Mammary microvascular endothelial cell (primary cell): Measurements from ENCODE around the gene AGT.

DNA sequence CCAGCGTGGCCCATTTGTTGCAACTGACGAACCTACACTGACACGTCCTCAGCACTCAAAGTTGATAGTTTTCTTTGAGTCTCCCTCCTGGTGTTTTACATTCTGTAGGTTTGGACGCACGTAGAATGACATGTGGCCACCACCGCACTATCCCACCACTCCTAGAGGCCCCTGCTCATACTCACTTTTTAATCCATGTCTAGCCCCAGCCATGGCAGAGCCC lies 7.3 kb downstream of the AGT start:
- RAMPAGE, long total RNA = no peak

- RAMPAGE, long total RNA = no peak
Measured at GRCh38 chr1:230708374-230709543, 5.2 kb downstream of the AGT start.

GRCh38 chr1:230713806-230714742 lies at the start of gene AGT:
Gene AGT, minus strand, starts transcription at chr1:230714122.
- RAMPAGE, long total RNA = no peak

DNA sequence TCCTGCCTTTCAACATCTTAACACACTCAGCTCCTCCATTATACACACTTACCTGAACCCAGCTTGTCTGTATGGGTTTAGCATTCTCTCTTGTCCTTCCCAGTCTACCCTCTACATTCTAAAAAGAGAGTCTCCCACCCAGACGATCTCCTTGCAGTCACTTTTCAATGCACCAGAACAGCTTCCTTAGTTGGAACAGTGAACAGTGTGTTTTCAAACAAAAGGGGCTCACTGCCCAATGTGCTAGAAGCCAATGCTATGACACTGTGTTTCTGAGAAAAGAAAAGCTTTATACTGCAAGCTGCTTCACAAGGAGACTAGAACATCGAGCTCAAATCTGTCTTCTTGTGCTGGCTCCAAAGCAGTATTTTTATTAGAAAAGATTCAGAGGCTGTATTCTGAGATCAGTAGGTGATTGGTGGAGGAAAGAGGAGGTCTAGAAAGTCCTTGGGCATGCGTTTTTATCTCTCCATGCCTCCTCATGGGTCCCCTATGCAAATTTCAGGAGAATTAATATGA lies 60.4 kb downstream of the C1orf198 start:
- RAMPAGE, long total RNA = no peak

GRCh38 chr1:230822056-230822443 lies 46.3 kb downstream of the C1orf198 start:
- RAMPAGE, long total RNA = no peak

DNA sequence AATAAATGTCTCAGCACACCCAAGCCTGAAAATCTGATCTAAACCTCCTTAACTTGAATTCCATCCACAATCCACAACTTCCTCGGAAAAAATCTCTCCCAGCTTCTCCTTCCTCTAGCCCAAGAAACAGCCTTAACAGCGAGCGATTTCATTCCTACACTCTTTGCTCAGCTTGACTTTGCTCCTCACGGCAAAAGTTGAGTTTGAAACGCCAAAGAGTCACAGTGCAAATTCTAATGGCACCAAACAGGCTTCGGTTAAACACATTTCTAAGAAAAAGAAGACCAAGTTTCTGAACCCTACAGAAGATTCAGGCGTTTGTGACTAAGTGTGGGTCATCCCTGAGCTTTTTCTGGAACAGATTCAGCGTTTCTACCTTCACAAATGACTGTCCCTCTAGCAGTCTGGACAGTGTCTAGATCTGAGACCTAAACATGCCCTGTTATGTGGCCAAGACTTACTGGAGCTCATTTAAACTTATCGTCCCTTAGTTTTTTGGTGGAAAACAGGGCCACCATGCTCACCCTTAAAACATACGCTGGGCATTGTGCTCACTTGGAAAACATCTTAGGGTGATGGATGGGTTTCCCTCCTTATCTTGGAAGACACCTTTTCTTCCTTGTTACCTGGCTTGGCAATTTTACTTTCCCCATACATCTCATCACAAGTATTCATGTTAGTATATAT lies 1.2 kb downstream of the C1orf198 start:
- RAMPAGE, long total RNA = no peak

GRCh38 chr1:231016533-231017552 lies 23.2 kb downstream of the FAM89A start:
- RAMPAGE, long total RNA = no peak

DNA sequence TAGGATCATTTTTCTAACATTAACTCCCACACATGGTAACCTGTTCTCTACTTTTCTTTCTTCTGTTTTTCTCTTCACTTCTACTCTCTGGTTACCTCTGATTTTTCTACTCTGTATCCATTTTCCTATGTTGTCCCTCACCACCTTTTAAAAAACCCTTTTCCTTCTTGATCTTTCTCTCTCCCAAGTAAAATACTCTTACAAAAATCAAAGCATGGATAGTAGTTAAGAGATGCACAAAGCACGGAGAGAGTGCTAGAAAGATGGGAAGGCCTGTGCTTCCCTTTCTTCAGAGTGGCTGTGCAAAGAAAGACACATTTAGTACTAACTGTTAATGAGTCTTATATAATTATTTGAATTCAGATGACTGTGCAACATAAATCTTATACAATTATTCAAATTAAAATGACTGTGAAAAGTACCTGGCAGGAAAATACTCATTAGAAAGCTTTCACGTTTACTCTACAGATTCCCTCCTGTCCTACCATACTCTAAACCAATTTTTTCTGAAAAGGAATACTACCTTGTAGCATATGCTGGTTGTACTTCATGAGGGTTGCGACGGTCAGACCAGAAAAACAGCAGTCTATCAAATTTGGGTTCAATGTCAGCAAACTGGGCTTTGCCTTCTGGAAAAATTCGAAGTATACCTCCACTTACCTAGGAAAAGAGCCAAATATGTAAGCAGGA lies 32.1 kb downstream of the SPRTN start:
- RAMPAGE, long total RNA = no peak

- RAMPAGE, long total RNA = no peak
Measured at GRCh38 chr1:231396838-231397358, 25.2 kb downstream of the EGLN1 start.

DNA sequence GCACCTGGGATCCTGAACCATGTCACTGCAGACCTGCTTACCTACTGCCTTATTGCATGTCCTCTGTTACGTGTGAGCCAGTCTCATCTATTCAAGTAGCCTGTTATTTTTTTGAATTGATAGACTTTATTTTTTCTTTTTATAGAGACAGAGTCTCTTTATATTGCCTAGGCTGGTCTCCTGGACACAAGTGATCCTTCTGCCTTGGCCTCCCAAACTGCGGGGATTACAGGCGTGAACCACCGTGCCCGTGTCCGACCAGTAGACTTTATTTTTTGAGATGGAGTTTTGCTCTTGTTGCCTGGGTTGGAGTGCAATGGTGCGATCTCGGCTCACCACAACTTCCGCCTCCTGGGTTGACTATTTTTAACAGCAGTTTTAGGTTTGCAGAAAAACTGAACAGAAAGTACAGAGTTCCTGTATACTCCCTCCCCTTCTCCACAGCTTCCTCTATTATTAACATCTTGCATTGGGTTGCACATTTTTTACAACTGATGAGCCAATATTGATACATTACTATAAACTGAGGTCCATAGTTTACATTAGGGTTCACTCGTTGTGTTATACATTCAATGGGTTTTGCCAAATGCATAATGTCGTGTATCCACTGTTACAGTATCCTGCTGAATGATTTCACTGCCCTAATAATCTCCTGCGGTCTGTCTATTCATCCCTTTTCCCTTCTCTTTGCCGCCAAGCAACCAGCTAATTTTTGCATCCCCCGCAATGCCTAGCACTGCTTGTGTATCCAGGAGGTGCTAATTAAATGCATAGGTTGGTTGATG lies 13.9 kb upstream of the DISC1 start:
- RAMPAGE, long total RNA = no peak

GRCh38 chr1:231683841-231684190 lies 57.2 kb downstream of the DISC1 start:
- RAMPAGE, long total RNA = no peak

GRCh38 chr1:231818183-231818631 lies 191.6 kb downstream of the DISC1 start:
- RAMPAGE, long total RNA = no peak

DNA sequence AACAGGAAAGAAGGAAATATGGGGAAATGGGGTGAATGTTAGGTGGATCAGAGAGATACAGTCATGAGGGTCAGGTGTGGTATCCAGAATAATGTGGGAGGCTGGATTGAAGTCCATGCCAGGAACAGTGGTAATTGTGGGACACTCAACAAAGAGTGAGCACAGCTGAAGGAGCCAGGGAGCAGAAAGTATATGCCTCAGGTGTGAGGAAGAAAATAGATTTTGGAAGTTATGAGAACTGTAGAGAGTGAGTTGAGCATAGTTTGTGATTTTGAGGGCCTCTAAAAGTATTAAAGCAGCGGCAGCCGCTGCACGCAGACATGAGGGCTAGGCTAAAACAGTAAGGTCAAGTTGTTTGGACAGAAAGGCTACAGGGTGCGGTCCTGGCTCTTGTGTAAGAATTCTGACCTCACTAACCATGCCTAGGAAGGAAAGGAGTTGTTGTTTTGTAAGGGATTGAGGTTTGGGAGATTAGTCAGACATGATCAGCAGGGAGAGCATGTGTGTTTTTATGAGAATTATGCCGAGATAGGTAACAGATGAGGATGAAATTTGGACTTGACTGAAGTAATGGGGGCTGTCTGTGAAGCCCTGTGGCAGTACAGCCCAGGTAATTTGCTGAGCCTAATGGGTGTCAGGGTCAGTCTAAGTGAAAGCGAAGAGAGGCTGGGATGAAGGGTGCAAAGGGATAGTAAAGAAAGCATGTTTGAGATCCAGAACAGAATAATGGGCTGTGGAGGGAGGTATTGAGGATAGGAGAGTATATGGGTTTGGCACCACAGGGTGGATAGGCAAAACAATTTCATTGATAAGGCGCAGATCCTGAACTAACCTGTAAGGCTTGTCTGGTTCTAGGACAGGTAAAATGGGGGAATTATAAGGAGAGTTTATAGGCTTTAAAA lies 205.6 kb downstream of the DISC1 start:
- RAMPAGE, long total RNA = no peak

DNA sequence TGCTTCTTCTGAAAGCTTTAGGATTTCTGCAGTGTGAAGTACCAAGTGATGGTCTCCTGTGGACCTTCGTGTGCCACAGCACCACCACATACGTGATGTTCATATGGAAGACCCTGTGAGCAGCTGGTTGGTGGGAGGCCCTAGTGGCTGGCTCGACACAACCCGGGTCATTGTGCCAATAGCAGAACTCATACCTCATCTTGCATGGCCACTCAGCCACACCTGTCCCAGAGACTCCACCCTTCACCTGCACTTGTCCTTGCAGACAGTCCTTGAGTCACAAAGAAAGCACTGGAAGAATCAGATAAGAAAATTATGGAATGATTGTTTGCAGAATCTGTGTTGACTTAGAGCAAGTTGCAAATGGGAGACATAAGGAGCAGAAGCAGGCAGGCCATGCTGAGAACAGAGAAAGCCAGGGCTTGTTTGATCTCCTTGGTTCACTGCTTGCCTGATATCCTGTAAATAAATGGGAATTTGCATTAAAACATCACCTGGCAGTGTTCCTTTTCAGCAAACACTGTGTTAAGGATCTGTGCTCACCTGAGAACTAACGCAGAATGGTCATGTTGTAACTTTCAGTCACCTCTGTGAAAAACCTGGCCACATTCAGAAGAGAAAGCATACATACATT lies 307.7 kb downstream of the SIPA1L2 start:
- RAMPAGE, long total RNA = no peak

DNA sequence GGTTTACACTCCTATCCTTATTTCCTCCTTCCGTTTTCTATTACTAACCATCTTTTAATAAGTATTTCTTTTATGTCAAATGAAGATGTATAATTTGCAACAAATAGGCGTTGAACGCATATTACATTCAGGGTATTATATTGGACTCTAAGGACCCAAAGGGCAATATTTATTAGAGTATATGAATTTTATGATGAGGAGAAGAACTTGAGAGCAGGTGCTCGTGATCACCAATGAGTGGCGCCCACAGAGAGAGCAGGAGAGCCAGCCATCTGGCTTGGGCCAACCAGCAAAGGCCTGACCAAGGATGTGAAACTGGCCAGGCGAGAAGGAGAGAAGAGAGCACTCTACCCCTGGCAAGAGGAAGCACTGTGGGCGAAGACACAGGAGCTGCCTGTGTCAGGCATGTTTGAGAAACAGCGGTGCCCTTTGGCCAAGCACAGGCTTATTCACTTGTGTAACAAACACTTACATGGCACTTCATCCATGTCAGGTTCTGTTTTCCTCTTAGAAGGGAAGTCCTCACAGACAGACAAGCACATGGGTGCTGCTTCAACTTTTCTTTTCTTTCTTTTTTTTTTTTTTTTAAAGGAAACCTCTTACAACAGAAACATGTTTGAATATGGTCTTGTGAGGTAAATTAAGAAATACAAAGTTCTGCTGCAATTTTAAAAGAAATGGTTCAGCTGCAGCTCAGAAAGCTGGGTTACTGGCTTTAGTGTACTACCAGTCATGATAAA lies 4.2 kb upstream of the SIPA1L2 start:
- RAMPAGE, long total RNA = no peak

- RAMPAGE, long total RNA = no peak
Measured at GRCh38 chr1:232690645-232690988, 60.7 kb upstream of the SIPA1L2 start.

DNA sequence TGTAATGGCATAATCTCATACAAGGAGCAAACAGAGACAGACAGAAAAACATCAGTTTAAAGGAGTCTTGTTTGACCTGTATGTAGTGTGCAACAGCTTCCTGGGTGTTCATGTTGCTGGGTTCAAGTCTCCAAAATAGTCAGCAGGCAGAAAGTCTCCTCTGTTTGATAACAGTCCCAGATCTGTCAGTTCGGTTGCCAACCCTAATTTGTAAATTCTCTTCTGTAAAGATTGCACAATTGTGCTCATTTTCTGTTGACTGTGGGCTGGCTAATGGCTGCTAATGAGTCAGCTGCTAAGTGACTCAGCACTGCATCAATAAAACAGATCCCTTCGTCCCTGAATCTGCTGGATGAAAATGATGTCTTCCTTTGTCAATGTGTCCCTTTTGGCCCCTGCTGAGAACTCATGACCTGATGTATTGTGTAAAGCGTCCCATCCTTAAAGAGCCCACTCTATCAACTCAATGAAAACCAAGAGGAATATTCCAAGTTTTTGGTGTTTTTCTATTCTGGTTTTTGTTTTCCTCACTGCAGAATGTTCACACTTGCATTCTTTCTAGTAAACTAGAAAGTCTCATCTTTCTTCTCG lies 74.8 kb upstream of the SIPA1L2 start:
- RAMPAGE, long total RNA = no peak

DNA sequence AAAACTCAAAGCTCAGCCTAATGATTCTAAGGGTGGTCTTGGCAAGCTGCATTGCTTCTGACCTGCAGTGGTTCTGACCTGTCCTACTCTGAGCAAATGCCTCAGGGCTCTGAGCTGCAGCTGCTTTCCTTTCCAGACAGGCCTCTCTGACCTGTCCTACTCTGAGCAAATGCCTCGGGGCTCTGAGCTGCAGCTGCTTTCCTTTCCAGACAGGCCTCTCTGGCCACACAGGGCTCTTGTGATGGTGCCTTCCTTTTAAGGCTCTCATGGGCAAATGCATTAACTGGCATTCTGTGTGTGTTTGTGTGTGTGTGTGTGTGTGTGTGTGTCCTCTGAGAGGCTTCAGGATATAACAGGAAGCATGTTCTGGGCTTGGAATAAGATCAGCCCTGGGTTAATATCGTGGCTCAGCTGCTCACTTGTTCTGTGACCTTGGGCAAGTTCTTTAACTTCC lies 131.3 kb downstream of the NTPCR start:
- RAMPAGE, long total RNA = no peak

GRCh38 chr1:233281935-233282364 lies 13.6 kb downstream of the PCNX2 start:
- RAMPAGE, long total RNA = no peak

DNA sequence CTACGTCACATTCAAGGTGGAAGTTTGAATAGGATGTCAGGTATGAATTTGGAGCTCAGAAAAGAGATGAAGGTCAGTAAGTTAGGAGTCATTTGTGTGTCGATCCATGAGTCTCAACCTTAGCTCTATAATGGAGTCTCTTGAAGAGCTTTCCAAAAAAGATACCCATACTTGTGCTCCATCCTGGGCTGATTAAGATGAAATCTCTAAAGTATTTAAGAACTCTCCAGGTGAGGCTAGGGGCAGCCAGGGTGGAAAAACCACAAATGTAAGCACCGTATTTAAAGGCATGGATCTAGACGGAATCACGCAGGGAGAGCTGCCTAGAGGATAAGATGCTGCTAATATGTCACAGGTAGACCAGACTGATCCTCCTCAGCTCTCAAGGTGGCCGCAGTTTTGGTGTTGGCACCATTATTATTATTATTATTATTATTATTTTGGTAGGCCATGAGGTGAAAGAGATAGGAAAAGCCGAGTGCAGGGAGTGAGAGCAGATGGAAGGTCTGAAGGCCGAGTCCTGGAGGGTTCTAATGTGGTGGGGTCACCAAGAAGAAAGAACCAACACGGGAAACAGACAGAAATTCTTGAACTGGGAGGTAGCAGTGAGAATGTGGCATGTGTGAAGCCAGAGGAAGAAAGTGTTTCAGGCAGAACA lies 32.3 kb downstream of the KCNK1 start:
- RAMPAGE, long total RNA = no peak